AG09319 (cell line): ENCODE measurements around the gene C1orf53.

DNA sequence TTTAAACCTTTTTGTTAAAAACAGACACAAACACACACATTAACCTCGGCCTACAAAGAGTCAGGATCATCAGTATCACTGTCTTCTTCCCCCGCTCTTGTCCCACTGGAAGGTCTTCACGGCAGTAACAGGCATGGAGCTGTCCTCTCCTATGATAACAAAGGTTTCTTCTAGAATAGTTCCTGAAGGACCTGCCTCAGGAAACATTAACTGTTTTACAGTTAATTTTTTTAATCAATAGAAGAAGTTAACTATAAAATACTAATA lies 2.9 kb downstream of the CFHR1 start:
- RRBS: no CpG with 5 or more reads among the region's 3 CpGs

DNA sequence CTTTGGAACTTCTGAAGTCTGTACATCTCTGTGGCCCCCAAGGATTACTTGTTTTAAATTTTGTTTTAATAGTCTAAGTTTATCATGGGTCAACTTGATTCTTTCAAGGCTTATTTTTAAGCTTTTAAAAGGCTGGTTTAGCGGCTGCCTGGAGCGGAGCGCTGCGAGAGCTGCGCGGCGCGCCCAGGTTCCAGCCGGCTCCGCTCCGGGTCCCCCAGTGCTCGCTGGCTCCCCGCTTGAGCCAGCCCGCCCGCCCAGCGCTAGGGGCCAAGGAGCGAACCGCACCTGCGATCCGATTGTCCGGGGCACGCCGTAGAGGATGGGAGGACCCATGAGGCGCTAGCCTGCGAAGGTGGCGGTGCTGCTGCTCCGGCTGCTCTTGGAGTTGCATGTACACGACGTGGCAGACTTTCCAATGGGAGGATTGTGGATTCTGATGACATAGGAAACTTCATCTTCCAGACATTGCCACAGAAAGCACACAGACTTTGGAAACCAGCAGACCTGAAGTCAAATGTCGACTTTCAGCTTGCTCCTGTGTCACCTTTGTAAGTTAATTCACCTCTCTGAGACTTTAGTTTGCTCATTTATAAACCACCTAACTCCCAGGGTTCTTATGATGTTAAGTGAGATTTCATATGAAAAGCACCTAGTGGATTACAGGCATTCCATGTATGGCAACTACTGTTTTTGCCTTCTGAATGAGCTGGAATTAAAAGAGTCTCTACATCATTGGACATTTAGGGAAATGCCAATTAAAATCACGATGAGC lies 9.8 kb upstream of the CFHR4 start:
- RRBS: 6% methylated on average over 14 of the region's 31 CpGs

DNA sequence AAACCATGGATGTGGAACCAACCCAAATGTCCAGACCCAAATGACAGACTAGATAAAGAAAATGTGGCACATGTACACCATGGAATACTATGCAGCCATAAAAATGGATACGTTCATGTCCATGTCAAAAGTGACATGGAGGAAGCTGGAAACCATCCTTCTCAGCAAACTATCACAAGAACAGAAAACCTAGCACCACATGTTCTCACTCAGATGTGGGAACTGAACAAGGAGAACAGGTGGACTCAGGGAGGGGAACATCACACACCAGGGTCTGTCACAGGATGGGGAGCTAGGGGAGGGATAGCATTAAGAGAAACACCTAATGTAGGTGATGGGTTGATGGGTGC lies 20.0 kb downstream of the CFHR4 start:
- RRBS: no CpG with 5 or more reads among the region's 1 CpG

- RRBS: no CpG with 5 or more reads among the region's 6 CpGs
Measured at GRCh38 chr1:196941617-196941821, 2.0 kb upstream of the CFHR2 start.

DNA sequence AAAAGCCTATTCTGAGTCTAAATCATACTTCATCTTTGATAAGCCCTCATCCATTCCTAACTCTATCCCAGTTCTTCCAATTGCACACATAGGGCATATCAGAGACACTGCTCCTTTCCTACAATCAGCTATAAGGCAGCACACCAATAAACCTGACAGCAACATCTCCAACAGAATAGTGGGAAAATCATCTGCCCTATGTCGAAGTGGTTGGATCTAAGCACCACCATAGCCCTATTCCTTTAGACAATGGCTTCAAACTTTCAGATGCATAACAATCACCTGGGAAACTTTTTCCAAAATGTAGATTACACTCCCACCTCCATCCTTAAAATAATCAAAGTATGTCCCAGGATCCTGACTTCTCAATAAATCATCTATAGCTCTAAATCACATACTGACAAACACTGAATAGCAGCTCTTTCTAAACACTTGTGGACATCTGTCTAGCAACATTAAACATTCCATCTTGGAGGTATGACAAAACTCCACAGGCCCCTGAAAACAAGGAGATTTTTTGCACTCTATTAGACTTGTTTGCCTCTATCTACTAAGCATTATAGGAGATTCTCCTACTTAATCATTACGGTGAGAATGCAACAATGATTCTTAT lies 38.1 kb downstream of the DENND1B start:
- RRBS: no CpG with 5 or more reads among the region's 2 CpGs

GRCh38 chr1:197774481-197775099 lies 690 bp downstream of the DENND1B start:
- RRBS: 1% methylated on average over 25 of the region's 47 CpGs

DNA sequence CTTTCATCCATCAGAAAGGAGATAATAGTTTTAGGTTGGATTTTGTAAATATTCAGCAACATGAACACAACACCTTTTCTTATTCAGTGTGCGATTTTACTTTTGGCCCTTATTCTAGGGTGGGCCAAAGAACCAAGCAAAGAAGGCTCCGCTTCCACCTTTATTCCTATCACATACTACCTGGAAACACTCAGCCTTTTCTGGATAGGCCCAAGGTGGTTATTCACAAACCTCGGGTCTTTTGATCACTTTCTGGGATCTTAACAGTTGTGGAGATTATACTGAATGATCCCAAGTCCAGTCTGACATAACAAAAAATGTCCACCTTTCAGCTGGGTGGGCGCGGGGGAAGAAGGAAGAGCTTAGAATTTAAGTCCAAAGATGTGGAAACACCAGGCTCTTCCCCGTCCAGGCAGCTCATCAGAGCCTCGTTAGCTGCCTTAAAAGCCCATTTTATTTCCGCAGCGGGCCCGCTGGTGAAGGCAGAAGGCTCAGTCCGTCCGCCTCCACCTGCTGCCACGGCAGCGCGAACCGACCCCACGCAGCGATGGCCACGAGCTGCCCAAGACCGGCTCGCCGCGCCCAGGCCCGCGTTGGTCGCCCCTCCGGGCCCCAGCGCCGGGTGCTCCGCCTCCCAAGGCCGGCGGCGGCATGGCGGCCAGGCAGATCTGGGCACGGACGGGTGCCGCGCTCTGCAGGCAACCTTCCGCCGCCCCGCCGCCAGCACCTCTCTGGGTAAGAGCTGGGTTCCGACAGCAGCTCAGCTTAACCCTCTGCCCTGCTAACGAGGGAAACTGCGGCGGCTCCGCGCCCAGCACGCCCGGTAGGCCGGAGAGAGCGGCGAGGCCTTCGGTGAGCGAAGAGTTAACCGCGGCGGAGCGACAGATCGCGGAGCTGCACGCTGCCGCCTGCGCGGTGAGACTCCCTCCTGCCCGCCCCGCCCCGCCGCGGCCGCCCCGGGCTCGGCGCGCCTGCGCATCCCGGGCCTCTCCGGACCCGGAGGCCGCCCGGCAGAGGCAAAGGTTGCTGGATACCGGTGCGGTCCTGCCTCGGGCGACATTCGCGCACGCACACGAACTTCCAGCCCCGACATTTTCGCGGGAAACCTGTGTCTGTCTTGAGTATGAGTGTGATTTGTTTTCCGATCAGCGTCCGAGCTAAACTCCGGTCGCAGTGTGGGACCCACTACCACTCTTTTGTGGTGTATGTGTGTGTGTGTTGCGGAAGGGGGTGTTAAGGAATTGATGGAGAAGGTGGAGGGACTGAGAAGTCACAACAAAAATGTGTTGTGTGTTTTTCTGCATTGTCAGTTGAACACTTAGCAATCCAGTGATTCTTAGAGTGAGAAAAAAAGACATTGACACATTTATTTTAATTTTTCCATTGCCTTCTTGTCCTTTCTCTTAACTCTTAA lies at the start of gene C1orf53:
C1orf53 (plus strand) TSS at position 632 of the 1,414 bp plus-strand sequence.
- RRBS: 2% methylated on average over 8 of the region's 98 CpGs

DNA sequence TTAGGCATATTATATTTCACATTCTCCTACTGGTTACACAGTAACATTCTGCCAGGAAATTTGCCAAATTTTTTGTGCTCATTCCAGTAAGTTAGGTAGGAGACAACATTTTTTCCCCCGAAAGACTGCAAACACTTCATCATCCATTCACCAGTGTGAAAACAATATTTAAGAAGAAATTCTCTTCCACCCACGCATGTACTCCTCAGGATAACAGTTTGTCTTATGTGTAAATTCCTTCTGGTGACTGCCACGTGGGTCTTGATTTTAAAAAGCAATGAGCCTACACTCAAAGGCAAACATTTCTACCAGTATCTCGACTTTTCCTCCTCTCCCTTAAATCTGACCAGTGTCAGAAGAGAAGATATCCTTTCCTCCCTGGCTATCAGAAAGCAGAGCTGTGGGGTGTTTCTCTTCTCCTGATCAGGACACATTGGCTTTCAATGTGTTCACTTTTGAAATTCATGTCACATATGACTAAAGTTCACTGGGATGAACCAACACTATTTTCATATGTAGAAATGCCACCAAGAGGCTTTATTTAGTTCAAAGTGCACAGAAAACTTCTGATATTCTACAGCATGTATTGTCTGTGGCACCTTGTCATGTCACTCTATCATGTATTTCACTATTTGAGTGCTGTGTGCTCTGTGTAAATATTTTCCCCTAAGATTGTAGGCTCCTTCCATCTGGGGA lies 38.5 kb downstream of the LHX9 start:
- RRBS: no CpG with 5 or more reads among the region's 4 CpGs

GRCh38 chr1:198088436-198089067 lies 68.2 kb upstream of the NEK7 start:
- RRBS: no CpG with 5 or more reads among the region's 3 CpGs

- RRBS: no CpG with 5 or more reads among the region's 4 CpGs
Measured at GRCh38 chr1:198161529-198162431, 5.0 kb downstream of the NEK7 start.

DNA sequence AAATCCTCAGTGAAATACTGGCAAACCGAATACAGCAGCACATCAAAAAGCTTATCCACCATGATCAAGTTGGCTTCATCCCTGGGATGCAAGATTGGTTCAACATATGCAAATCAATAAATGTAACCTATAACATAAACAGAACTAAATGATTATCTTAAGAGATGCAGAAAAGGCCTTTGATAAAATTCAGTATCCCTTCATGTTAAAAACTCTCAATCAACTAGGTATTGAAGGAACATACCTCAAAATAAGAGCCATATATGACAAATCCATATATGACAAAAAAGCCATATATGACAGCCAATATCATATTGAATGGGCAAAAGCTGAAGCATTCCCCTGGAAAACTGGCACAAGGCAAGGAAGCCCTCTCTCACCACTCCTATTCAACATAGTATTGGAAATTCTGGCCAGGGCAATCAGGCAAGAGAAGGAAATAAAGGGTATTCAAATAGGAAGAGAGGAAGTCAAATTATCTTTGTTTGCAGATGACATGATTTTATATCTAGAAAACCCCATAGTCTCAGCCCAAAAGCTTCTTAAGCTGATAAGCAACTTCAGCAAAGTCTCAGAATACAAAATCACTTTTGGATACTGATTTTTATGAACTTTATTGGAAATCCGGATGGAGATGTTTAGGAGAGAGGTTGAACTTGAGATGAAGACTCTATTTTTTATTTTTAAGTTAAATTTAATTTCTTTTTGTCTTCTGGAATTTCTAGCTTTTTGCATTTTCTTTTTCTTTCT lies 36.9 kb downstream of the NEK7 start:
- RRBS: no CpG with 5 or more reads among the region's 2 CpGs

- RRBS: no CpG with 5 or more reads among the region's 5 CpGs
Measured at GRCh38 chr1:198234325-198235092, 77.7 kb downstream of the NEK7 start.

GRCh38 chr1:198277825-198278252 lies 121.0 kb downstream of the NEK7 start:
- RRBS: no CpG with 5 or more reads among the region's 2 CpGs

GRCh38 chr1:198564694-198564977 lies 24.2 kb upstream of the ATP6V1G3 start:
- RRBS: no CpG with 5 or more reads among the region's 1 CpG

DNA sequence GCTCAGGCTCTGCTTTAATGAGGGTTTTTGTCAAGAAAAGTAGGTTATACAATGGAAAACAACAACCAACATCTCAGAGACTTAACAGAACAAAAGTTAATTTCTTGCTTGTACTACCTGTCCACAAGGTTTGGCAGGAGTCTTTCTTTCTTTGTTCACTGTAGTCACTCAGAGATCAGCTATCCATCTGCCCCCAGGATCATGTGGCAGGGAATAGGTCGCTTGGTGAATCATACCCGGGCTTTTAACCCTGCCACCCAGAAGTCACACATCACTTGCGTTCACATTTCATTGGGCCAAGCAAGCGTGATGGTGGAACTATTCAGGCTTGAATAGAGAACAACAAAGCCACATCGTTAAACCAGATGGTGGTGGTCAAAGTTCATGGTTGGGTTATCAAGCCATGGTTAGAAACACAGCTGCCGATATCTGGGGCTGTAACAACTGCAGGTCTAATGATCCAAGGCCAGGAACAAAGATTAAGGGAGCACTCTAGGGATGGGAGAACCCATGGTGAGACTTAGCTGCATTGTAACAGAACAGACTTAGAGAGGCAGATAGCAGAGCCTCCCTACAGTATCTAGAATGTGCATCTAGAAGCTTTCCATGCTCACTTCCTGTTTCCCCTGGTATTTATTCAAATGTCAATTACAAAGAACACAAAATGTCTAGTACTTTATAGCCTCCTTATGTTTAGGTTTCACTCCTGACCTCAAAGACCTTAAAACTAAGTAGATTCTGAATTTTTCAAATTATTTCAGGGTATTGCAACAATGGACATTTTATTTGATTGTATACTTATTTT lies 40.0 kb upstream of the PTPRC start:
- RRBS: no CpG with 5 or more reads among the region's 6 CpGs

GRCh38 chr1:198633435-198633951 lies 5.3 kb upstream of the PTPRC start:
- RRBS: no CpG with 5 or more reads among the region's 5 CpGs

DNA sequence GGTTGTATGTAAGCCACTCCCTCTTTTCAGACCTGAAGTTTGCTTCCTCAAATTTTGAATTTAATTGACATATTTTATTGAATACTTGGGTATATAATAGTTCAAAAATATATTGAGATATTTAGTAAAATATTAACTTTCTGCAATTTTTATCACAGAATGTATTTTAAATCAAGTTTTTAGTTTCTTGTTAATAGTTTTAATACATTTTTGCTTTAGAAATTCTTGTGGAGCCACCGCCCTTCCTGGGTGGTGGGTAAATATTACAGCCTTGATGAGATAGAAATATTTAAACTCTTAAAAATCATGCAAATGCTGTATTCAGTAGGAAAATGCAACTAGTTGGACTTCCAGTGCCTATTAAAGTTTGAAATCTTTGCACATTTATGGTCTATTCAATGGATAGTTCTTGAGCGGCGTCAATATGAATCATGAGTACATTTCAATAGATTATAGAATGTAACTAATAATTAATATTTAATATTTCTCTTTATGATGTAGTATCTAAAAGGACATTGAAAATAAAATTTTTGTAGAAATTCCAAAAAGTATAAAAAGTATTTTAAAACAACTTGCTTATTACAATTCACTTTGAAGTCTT lies 1.0 kb downstream of the PTPRC start:
- RRBS: no CpG with 5 or more reads among the region's 3 CpGs

DNA sequence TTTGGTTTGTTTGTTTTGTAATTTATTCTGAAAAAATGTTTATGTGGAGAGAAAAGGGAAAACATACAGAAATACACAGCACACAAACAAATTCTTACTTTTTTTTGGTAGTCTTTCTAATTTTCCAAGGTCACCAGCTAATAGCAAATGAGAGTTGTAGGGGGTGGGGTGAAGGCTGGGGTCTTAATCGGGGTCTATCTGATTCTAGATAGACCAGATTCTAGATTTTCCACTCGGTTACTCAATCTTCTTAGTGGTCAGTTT lies 9.3 kb downstream of the PTPRC start:
- RRBS: no CpG with 5 or more reads among the region's 2 CpGs

DNA sequence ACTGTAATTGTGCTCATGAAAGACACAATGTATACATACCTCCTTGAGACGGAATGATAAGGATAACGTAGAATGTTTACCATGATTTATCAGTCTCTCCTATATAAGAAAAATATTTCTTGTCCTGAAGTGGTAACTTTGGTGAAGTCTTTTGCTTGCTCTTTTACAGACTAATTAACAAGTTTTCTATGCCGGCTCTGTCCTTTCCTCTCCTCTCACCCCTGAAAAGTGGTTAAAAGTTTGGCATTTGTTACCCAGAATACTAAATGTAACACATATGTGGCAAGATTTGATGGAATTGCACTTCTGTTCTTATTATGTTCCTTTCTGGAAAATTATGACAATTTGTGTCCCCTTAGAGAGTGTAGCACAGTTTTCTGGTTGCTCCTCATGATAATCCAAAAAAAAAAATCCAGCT lies 19.6 kb downstream of the PTPRC start:
- RRBS: no CpG with 5 or more reads among the region's 3 CpGs

DNA sequence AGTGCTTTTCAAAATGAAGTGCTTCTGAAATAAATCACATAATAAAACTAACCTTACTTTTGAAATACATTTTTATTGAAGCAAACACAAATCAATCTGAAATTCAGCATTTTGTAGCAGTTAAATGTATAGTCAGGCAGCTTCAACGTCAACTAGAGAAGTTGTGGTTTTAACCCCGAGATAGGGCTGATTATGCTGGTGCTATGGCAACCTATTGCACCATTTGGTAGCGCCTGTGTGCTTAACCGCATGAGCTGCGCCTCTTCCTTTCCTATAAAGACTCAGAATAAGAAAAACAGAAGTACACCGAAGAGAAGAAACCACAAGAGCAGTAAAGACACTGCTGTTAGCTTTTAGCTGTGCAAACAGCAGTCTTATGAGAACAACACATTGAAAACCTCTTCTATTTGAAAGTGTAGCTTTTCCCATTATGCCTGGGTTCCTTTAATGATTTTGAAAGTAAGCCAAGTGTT lies 43.0 kb downstream of the PTPRC start:
- RRBS: no CpG with 5 or more reads among the region's 6 CpGs